Hair follicular keratinocyte (primary cell): ENCODE measurements around a stretch of chr19.

DNA sequence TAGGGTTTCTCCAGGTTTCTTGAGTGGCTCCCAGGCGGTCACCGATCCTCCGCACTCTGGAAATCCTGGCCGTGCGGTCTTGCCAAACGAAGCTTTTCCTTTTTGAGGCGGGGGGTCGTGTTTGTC lies 991 bp downstream of the RPS28 start:
- RAMPAGE, long total RNA = no peak

DNA sequence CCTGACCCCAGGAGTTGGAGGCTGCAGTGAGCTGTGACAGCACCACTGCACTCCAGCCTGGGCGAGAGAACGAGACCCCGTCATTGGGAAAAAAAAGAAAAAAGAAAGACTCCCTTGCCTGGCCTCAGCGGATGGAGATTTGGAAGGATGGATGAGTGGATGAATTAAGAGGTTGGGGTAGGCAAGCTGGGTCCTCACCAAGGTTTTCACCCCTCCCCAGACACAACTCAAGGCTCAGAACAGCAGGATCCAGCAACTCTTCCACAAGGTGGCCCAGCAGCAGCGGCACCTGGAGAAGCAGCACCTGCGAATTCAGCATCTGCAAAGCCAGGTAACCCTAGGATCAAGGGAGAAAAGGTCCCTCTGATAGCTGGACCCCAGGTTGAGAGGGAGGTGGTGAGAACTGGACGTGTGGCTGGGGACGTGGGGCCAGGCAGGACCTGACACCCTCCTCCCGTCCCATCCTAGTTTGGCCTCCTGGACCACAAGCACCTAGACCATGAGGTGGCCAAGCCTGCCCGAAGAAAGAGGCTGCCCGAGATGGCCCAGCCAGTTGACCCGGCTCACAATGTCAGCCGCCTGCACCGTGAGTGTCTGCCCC lies 1.9 kb downstream of the ANGPTL4 start:
- RAMPAGE, long total RNA = no peak

DNA sequence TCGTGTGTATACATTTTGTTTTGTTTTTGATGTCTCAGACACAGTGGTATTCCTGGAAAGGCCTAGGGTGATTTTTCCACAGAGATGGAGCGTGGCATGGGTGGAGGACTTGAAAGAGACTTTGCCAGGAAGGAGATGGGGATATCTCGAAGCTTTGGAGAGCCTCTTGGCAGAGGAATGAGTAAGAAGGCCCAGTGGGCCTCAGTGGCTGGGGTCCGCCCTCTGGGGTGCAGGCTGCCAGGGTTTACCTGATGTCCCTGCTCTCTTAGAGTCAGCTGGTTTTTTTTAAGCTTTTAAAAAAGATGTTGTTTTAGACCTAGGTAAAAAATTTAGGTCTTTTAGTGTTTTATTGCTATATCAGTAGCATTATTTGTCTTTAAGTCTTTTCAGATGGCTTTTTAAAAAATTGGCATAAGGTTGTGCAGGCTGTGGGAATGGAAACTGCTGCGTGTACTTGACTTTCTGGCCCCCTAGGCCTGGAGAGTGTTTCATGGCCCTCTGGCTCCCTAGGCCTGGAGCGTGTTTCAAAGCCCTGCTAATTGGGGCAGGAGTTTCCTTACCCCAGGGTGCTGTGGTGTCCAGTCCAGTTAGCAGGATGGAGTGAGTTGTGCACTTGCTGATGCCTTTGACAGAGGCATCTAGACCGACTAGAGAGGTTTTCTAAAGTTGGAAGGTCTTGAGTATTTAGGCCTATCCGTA lies 24.0 kb downstream of the PRAM1 start:
- RAMPAGE, long total RNA = no peak

DNA sequence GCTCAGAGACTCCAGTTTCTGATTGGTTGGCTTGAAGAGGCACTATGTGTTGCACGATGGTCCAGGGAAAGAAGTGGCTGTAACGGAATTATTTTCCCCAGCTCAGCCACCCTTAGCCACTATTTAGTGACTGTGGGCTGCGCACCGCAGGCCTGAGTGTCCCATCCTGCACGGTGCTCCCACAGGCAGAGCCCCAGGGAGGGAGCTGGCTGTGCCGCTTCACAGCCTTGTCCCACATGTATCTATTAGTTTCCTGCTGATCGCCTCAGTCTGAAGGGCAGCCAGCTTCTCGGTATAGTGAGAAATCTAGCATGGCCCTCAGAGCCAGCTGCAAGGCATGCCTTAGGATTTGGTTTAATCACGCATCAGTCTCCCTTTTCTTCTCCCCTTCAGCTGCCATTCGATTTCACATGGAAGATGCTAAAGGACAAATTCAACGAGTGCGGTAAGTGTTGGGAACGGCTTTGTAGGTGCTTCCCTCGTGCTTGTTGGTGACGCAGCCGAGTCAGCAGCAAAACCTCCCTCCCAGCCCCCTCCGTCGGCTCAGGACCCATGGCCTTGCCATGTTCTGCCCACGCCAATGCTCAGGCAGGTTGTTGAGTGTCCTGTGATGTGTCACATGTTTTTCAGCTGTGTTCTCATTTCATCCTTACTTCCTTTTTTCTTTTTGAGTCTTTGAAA lies 15.7 kb downstream of the PRAM1 start:
- RAMPAGE, long total RNA = no peak

DNA sequence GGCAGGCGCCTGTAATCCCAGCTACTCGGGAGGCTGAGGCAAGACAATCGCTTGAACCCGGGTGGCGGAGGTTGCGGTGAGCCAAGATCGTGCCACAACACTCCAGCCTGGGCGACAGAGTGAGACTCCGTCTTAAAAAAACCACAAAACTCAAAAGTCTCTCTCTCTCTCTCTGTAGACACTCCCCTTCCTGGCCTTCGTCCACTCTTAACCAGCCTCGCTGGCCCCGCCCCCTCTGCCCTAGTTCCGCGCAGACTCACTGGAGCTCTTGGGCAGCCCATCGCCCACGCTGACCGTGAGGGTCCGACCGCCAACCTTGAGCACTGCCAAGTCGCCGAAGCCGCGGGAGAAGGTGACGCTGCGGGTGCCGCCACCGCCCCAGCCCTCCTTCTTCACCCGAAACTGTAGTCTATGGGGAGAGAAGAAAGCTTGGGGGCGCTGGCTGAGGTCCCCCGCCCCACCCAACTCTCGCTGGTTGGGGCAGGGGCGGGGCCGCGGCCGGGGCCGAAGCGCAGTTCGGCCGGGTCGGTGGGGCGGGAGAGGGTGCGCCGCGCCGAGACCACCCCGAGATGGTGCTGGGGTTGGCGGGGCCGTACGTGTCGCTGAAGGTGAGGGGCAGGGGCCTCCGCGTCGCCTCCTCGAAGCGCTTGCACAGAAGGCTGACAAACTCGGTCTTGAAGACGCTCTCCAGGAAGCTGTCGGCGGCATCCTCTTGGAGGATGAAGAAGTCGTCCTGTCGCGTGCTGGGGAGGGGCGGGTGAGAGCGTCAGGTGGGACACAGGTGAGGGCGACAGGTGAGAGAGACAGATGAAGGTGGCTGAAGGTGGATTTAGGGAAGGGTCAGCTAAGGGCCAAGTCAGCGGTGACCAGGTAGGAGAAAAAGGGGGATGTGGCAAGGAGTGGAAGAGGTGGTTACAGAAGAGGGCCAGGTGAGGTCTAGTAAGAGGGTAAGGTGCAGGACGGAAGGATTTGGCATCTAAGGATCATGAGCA lies 12.5 kb upstream of the ZNF414 start:
- RAMPAGE, long total RNA = no peak

- RAMPAGE, long total RNA = no peak
Measured at GRCh38 chr19:8570762-8571298, 6.4 kb downstream of the MYO1F start.

- RAMPAGE, long total RNA = no peak
Measured at GRCh38 chr19:9009441-9009738, 77.5 kb upstream of the OR1M1 start.

- RAMPAGE, long total RNA = no peak
Measured at GRCh38 chr19:9050294-9050876, 36.5 kb upstream of the OR1M1 start.

DNA sequence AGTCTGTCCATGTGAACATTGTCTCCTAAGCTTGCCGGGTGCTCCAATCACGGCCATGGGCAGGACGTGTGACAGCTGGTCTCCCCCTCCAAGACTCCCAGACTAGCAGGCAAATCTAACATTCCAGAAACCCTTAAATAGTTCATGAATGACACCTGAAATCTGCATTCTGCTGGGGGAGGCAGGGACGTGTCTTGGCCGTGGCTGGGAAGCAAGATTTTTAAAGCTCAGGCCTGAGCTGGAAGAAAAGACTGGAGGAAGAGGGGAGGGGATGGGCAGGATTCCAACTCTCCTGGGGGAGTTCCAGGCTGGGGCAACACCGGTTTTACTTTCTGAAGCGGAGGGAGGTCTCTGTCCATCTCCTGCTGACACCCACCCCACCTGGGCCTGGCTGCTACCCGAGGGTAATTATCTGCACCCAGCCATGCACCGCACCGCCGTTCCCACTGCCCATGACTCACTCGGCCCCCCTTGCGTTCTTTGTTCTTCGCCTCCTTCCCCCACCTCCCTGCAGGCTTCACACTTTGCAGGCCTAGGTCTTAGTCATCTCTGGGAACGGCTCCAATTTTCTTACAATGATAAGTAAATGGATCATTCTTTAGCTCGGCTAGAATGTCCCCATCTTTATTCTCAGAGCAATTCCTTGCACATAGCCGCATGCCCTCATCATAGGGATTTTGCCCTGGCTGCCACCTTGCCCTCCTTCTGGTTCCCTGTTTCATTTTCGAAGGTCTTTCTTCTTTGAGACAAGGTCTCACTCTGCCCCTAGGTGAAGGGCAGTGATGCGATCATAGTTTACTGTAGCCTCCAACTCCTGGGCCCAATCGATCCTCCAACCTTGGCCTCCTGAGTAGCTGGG lies 11.3 kb upstream of the OR1M1 start:
- RAMPAGE, long total RNA = no peak

DNA sequence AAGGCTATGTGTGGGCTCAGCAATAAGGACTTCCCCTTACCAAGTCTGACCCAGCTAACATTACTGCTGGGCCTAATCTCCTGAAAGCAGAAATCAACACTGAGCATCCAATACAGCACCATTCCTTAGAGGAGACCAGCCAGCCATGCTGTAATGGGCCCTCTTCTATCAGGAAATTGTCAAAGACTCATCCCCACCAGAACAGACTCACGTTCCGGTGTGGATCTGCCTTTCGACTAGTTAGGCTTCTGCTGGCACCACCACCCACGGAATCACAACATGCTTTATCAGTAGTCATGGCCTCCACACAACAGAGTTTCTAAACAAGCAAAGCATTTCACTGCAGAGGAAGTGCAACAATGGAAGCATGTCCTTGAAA lies 12.3 kb downstream of the ZNF266 start:
- RAMPAGE, long total RNA = no peak

GRCh38 chr19:9640861-9641485 lies 19.9 kb upstream of the ZNF561 start:
- RAMPAGE, long total RNA = no peak

GRCh38 chr19:9749141-9750316 lies 19.0 kb downstream of the ZNF846 start:
- RAMPAGE, long total RNA = no peak

GRCh38 chr19:9980578-9980921 lies 29.8 kb downstream of the COL5A3 start:
- RAMPAGE, long total RNA = no peak

GRCh38 chr19:9986091-9987100 lies 23.9 kb downstream of the COL5A3 start:
- RAMPAGE, long total RNA = no peak

- RAMPAGE, long total RNA = no peak
Measured at GRCh38 chr19:10105507-10105819, 699 bp upstream of the PPAN start.

GRCh38 chr19:10142773-10143327 lies 23.2 kb upstream of the EIF3G start:
- RAMPAGE, long total RNA = no peak

- RAMPAGE, long total RNA = no peak
Measured at GRCh38 chr19:10166445-10167008, 28.2 kb downstream of the DNMT1 start.

GRCh38 chr19:10180105-10180811 lies 14.5 kb downstream of the DNMT1 start:
- RAMPAGE, long total RNA = no peak

- RAMPAGE, long total RNA = no peak
Measured at GRCh38 chr19:10193970-10194588, 674 bp downstream of the DNMT1 start.

DNA sequence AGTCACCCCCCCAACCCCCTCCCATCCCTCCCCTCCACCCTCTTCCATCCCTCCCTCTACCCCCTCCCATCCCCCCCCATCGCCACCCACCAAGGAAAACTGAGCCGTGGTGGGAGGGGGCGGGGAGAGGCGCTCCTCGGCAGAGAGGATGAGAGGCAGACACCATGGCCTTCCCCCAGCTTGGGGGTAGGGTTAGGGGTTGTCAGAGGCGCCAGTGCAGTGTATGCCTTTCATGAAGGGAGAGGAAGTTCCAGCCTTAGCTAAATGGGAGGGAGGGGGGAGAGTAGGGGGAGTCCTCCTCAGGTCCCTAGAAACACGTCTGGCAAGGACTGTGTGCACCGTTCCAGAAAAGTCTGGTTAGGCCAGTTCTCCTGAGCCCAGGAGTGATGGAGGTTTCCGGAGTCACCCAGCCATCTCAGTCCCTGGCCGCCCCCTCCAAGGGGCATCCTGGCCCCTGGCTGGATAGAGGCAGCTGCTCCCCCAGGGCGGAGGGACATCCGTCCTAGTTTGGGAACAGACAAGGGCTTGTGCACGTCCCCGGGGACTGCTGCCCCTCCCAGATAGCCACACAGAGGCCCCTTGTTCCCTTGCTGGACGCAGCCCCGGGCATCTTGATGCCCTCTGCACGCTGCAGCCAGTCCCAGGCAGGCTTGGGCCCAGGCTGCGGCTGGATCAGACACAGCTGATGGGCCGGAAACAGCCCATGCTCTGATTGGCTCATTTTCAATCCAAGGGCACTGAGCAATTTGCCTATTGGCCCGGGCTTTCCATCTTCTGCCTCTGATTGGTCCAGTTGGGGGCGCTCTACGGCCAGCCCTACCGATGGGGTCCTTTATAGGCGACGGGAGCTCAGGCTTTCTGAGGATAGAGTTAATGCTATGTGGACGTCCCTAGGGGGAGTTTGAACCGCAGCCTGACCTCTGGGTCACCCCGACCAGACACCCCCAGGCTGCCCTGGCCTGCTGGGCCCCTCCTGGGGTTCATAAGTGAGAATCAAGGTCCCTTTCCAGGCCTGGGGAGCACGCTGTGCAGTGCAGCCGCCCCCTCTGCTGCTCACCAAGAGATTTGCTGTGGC lies 3.9 kb downstream of the S1PR2 start:
- RAMPAGE, long total RNA = no peak